Calu3 (cell line): Measurements from ENCODE around the gene AGAP1.

GRCh38 chr2:234888326-234888994, 63.4 kb upstream of the SH3BP4 start:
- PRO-cap: no peak

DNA sequence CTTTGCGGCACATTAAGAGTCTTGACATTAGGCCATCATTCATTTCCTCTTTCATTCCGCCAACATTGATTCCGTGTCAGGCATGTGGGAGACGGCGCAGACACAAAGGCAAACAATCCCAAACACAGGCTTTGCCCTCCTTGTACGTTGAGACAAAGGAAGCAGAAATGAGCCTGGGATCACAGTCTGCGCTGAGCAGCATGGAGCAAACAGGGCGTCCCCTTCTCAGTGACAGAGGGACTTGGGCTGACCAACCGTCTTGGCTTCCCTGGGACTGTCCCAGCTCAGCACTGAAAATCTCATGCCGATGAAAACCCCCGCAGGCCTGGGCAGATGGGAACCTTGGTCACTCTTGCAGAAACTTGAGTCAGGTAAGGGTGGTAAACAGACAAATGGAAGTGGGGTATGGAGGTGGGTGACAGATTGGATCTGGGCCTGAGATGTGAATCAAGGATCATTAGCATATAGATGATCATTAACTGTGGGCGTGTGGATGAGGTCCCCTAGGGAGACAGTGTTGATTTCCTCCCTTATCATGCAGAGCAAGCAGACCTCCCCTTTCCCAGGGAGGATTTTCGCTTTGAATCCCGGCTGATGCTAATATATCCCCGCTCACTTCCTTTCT, 19.2 kb upstream of the SH3BP4 start:
- PRO-cap: no peak

- PRO-cap: no peak
Measured at GRCh38 chr2:234977681-234977947, 25.8 kb downstream of the SH3BP4 start.

DNA sequence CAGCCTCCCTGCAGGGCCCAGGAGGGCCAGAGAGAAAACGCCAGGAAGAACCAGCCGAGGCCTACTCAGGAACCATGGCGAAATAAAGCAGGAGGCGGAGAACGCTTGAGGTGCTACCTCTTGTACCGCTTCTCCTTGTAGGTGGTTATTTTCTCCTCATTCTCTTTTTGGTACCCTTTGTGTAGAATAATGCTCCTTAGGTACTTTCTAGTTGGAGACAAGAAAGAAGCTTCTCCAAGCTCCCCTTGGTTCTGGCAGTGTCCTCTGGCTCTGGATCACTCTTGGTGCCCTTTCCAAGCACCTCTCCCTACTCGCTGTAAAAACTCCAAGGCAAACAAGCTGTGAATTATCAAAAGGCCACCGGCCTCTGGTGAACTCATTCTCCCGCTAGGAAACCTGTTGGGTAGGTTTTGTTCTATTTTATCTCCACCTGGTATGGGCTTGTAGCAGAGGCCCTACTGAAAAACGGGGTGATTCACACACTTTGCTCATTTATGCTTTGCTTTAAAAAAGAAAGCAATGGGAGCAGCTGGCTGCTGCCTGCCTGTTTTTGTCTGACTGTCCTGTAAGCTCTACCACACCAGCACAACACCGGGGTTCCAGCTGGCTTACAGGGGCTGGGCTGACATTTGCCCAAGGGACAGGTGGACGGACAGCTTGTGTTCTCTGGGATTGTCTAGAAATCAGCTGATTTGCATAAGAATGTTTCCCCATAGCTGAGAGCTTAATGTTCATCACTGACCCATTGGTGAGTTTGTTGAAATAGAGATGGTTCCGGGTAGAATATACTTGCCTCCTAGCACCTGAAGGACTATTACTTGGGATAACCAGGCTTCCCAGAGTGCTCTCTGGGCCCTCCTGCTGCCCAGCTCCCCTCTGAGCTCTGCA, 56.8 kb downstream of the SH3BP4 start:
- PRO-cap: no peak

- PRO-cap: bidirectional peak, plus-strand start at chr2:235027705, minus-strand start at chr2:235027602; unidirectional peak, minus-strand start at chr2:235028077
Measured at GRCh38 chr2:235027323-235028264, 75.8 kb downstream of the SH3BP4 start.

DNA sequence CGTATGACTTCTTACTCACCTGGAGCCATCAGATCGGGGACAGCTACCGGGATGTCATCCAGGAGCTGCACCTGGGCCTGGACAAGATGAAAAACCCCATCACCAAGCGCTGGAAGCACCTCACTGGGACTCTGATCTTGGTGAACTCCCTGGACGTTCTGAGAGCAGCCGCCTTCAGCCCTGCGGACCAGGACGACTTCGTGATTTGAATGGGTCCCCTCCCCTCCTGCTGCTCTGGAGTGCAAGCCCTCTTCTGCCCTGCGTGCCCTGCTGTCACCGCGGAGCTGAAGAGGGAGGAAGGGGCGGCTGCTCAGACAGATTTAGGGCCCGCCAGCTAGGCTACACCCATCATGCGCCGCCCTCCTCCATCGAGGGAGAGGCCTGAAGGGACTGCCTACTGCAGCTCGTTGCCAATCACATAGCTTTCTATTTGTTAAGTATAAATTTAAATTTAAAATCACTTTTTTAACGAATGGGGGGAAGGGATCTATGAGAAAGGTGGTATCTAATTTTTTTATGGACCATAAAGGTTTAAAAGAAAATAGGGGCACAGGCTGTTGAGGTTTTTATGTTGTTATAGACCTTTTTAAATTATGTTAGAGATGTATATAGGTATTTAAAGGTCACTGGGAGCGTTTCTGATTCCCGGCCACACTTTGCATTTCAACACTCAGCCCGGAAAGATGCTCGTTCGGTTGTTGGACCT, 101.9 kb downstream of the SH3BP4 start:
- PRO-cap: no peak

GRCh38 chr2:235063371-235063899, 111.6 kb downstream of the SH3BP4 start:
- PRO-cap: no peak

- PRO-cap: bidirectional peak, plus-strand start at chr2:235263831, minus-strand start at chr2:235263731
Measured at GRCh38 chr2:235263396-235264160, 230.3 kb upstream of the AGAP1 start.

- PRO-cap: no peak
Measured at GRCh38 chr2:235449711-235450156, 44.1 kb upstream of the AGAP1 start.

- PRO-cap: bidirectional peak, plus-strand start at chr2:235493644, minus-strand start at chr2:235493653; bidirectional peak, plus-strand start at chr2:235494043, minus-strand start at chr2:235493855; bidirectional peak, plus-strand start at chr2:235494311, minus-strand start at chr2:235494313
Measured at GRCh38 chr2:235493491-235494393, at the start of gene AGAP1. Gene AGAP1 (plus strand): TSS chr2:235494043.

- PRO-cap: bidirectional peak, plus-strand start at chr2:235494547, minus-strand start at chr2:235494499
Measured at GRCh38 chr2:235494394-235495014, 661 bp downstream of the AGAP1 start.

GRCh38 chr2:235505182-235506032, 11.6 kb downstream of the AGAP1 start:
- PRO-cap: no peak

- PRO-cap: no peak
Measured at GRCh38 chr2:235506617-235507165, 12.8 kb downstream of the AGAP1 start.

GRCh38 chr2:235607252-235608045, 113.6 kb downstream of the AGAP1 start:
- PRO-cap: no peak

DNA sequence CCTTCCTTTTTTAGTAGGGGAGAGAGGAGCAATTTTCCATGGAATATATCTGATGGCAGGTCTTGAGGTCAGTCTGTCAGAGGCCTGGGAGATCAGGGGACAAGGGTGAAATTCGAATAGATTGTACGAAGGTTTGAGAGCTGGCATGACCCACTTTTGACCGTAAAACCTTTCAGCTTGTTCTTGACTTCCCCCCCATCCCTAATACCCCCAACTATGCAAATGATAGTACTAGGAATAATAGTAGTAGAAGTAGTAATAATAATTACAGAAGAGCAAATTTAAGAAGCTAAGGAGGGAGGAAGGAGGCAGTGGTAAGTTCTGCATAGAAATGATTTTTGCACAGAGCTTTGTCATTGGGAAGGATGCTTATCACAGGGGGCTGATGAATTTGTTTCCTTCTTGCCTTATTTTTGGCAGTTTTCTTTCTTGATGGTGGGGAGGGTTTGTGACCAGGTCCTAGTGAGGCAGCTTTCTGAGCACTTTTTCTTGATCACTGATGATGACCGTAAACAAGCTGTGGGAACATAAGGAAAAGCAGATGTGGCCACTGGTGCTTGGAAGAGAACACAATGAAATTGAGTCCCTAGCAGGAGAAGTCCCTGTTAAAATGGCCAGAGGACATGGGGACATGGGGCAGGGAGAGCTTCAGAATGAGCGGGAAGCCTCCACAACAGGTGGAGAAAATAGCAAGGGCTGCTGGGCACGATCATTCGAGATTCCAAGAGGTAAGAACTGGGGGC, 115.1 kb downstream of the AGAP1 start:
- PRO-cap: no peak

GRCh38 chr2:235669412-235670648, 176.0 kb downstream of the AGAP1 start:
- PRO-cap: unidirectional peak, plus-strand start at chr2:235669619; unidirectional peak, plus-strand start at chr2:235669648

DNA sequence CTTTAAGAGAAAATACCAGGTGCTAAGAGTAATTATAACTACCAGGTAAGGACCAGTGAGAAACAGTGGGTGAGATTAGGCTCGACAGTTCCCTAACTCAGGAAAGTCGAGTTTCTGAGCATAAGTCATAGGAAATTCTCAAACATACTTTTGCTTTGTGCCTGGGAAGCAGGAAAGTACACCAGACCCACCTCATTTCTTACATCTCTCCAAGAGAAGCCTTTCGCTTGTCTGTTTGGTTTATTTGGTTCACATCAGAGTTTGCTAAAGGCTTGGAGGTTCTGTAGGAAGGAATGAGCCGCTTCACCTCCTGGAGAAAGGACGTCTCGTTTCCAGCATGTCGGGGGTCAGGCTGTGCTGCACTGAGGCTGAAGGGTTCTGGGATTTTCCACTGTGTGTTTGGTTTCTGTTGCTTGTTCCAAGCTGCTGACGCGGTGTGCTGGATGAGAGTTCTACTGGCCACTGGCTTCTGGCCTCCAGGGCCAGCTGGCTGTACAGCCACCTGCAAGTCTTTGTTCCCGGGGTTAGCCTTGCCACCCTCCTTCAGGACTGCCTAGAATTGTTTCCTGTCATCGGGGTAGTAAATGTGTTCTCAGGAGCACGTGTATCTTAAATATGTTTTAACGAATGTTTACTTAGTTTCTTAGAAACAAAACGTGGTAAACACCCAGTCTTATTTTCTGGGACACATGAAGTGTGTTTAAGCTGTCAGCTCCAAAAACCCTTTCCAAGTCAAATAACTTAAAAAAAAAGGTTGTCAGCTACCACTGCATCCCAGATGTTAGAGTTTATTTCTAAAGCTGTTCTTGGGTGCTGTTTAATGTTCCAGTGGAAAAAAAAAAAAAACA, 231.1 kb downstream of the AGAP1 start:
- PRO-cap: no peak

DNA sequence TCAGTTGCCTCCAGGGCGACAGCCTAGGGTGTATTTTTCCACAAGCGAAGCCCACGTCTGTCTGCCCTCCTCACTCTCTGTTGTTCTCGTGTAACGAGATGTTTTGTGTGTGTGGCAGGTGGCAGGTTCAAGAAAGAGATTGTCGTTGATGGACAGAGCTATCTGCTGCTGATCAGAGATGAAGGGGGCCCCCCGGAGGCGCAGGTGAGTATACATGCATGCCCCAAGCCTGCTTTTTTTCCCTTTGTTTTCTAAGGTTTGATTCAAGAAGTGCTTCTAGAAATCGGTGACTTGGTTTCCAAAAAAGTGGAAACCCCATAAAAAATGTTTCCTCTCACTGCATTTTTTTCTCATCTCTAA, 247.0 kb downstream of the AGAP1 start:
- PRO-cap: no peak

- PRO-cap: no peak
Measured at GRCh38 chr2:235747349-235748251, 253.8 kb downstream of the AGAP1 start.

- PRO-cap: no peak
Measured at GRCh38 chr2:235757175-235757551, 263.3 kb downstream of the AGAP1 start.